GM23248 (cell line): ENCODE measurements around the genes MAN2C1, PTPN9, RCN2 and TSPAN3.

DNA sequence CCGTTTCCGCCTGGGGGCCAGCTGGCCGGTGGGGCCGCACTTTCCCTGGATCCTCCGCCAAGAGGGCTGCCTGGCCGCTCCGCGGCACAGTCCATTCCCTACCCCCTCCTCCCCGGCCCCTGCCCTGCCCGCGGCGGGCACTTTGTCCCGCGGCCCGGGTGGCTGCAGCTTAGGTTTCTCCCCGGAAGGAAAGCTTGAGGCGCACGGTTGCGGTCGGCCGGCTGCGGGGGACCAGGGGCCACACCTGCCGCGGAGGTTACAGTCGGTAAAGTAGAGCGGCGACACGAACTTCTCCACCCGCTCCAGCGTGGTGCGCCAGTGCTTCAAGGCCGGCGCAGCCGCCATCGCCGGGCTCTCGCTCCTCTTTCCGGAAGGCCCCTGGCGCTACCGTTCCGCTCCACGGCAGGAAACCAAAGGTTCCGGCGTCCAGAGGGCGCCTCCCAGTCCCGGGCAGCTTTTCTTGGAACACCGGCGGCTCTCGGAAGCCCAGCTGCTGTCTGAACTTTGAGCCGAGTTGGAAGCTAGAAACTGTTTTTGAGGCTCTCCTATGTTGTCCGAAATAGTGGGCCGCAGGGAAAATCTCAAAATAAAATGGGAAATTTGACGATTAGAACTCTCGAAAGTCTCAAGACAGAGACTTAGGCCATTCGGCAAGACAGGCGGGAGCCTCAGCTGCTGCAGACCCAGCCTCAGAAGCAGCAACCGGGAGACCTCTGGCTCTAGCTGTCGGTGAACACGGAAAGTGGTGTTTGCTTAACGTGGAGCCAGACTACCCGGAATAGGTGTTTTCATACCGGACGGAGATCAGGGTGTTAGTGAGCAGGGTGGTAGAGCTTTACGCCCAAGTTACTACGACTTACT lies at the start of gene MAN2C1:
Gene MAN2C1 (minus strand): TSS at position 369 of the 861 bp plus-strand sequence.
- RAMPAGE, long total RNA: no peak

DNA sequence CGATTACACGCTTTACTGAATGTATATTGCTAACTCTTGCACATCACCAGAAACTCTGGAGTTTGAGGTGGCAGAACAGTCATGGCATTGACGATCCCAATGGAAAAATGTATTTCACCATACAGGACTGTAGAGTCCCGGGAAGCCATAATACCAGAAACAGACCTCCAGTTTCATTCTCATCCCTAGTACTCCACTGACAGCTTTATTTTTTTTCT lies 602 bp upstream of the MAN2C1 start:
- RAMPAGE, long total RNA: no peak

DNA sequence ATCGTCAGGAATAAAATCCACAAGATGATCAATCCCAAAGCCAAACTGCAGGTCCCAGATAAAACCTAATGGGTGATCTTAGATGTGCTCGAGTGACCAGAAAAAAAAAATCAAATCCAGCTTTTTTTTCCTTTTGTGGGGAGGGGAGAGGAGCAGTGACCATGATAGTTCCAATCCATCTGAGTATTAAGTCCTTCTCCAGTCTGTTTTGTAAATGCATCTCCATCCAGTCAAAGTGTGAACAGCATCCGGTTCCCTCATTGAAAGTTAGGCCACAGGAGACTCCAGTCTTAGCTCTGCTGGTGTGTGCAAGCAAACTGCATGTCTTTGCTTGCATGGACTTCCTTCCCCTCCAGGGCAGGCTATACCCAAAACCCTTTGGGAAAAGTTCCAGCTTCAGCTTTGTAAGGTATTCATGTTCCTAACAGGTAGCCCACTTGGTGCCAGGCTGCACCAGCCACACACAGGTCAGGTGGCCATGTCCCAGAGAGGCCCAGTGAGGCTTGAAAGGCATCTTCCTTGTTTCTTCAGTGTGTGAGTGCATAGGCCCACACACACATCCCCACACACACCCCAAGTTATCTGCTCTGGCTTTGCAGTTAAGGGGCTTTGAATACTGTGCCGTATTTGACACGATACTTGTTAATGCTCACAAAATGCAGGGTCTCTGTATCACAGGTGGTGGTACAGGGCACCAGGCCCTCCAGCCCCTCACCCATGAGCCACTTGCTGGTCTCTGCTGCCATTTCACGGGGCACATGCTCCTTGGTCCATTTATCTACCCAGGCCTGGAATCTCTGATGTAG lies 3.2 kb upstream of the MAN2C1 start:
- RAMPAGE, long total RNA: no peak

DNA sequence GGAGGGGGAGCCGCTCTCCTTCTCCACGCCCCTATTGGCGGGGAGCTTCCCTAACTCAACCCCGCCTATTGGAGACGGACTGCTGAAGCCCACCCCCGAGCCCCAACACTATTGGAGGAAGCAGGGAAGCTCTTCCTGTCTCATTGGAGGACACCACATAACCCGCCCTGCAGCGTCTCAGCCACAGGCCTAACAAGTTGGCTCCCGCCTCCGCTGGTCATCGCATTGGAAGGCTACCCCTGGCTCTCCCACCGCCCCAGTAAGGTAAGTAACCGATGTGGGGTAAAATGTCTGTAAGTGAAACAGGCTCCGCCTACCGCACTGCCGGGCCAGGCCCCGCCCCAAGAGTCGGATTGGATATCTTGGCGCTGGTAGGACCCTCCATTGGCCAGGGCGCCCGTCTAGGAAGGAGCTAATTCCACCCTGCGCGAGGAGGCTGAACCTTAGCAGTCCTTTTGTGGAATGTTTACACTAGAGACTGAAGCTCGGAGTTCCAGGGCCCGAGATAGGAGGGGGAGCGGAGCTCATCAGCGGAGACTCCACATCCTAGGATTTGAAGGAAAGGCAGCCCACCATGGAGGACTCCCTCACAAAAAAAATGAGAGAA lies 459 bp upstream of the SIN3A start:
- RAMPAGE, long total RNA: no peak

- RAMPAGE, long total RNA: no peak
Observed at GRCh38 chr15:75452455-75452867, 971 bp upstream of the SIN3A start.

- RAMPAGE, long total RNA: no peak
Observed at GRCh38 chr15:75452868-75453806, 1.6 kb upstream of the SIN3A start.

GRCh38 chr15:75456540-75457131 lies 5.1 kb upstream of the SIN3A start:
- RAMPAGE, long total RNA: no peak

DNA sequence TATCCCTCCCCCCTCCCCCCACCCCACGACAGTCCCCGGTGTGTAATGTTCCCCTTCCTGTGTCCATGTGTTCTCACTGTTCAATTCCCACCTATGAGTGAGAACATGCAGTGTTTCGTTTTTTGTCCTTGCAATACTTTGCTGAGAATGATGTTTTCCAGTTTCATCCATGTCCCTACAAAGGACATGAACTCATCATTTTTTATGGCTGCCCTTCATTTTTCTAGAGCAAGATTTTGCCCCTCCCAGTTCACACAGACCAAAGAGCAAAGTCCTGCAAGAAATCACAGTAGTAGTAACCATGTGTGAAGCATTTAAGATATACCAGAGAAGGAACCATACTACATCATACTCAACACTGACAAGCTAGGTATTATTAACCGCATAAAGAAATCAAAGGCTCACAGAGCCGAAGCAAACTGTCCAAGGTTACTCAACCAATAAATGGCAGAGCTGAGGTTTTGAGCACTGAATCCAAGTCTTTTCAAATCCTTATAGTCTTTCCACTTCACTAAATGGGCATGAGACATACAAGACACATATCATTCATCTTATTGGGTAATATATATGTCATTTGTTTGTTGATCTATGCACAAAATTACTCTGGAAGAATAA lies 36.0 kb downstream of the PTPN9 start:
- RAMPAGE, long total RNA: no peak

- RAMPAGE, long total RNA: no peak
Observed at GRCh38 chr15:75578335-75579162, 566 bp downstream of the PTPN9 start.

DNA sequence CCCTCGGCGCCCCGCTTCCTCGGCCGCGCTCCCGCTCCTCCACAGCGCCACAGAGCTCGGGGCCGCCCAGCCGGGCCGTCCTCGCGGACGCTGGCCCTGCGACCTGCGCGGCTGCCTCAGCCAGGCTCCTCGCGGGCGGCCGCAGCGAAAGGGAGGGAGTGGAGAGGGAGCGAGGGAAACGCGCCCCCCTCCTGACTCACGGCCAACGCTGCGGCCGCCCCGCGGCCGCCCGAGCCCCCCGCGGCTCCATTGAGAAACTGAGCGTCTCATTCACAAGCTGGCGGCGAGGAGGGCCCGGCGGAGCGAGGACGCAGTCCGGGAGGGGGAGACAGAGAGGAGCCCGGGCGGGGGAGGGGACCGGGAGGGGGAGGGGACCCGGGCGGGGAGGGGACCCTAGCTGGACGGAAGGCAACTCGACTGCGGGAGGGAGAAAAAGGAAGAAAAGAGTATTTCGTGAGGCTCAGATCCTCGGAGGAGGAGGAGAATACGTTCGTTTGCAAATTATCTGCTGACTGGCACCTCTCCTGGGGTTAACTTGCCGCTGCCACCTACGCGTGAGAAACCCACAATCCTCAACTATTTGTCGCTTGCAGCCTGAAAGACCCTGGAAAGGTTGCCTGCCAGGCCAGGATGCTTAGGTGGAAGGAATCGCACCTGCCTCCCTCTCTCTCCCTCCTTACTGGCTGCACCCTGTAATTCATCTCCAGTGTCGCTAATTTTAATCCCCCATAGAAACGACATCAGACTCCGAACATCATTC lies at the start of gene PTPN9:
Gene PTPN9 (minus strand): TSS at position 153 of the 760 bp plus-strand sequence.
- RAMPAGE, long total RNA: no peak

DNA sequence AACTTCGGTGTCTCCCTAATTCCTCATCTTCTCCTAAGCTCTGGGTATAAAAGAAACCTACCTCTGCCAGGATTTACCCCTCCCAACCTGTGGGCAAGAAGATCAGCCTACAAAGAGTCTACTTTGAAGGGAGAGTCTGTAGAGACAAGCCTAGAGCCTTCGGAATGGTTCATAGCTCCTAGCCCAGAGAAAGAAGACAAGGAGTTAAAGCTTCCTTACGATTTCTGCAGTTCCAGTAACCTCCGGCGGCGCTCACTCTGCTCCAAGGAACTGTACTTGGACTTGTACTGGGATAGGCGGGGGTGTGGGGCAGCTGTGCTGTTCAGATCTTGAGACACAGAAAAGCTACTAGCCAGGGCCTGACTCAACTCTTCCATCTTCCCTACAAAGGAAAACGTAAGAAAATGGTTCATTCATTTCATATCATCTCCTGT lies 4.8 kb downstream of the SNUPN start:
- RAMPAGE, long total RNA: no peak

DNA sequence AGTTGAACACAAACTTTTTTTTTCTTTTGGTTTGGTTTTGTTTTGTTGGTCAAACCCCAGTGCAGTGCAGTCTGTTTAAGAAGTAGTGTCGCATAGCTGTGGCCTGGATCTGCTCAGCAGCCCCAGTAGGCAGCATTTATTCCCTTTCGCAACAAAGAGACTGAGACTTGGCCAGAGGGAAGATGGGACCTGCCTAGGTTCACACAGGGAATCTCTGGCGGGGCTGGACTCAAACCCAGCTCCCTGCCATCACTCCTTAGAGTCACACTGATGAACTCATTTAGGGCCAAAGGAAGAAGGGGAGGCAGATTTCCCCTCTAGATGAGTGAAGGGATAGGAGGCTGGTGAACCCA lies 13.8 kb downstream of the SNX33 start:
- RAMPAGE, long total RNA: no peak

GRCh38 chr15:75775259-75775813 lies 51.5 kb downstream of the ODF3L1 start:
- RAMPAGE, long total RNA: no peak

DNA sequence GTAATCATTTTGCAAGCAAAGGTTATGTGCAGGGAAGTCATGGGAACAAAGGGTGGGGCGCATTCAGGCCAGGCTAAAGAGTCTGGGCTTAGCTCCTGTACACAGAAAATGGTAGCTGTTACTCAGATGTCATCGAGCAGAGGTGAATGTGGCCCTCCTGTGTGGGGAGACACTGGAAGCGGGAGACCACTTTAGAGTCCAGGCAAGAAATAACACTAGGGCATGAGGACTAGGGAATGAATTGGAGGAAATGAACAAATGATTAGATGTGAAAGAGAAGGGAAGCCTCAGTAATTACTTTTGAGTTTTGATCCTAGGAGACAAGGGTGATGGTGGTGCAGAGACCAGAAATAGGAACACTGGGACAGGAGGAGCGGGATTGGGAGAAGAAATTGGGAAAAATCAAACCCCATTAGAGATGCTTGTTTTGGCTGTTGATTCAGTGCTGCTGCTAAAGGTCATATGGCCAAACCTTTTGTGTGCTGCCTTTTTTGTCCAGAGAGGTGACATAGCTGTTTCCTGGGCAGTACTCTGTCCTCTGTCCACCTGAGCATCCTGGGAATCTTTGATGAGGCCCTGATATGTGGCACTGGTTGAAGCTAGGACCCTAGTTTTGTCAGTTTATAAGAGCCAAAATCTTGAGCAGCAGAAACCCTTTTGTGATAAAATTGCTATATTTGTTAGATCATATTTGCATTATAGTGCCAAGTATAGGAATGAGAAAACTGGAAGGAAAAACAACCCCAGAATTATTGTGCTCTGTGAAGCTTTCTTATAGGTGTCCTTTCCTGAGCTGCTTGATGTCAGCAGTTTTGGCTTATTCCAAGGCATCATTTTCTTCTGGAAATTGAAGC lies 19.1 kb downstream of the FBXO22 start:
- RAMPAGE, long total RNA: no peak

DNA sequence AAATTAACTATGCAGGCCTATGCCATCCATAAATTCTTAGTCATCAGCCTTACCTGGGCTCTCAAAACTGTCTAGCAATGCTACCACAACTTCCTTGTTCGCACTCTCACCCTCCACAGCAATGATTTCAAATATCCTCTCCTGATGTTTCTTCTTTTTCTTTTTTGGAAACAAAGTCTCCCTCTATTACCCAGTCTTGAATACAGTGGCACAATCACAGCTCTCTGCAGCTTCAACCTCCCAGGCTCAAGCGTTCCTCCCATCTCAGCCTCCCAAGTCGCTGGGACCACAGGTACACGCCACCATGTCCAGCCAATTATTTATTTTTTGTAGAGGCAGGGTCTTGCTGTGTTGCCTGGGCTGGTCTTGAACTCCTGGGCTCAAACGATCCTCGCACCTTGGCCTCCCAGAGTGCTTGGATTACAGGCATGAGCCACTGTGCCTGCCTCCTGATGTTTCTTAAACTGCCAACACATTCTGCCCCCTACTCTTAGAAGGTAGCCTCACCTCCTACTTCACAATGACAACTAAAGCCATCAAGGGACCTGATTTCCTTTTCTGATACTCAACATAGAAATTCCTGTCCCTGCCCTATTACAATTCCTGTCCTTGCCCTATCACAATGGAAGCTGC lies 12.0 kb downstream of the ETFA start:
- RAMPAGE, long total RNA: no peak

DNA sequence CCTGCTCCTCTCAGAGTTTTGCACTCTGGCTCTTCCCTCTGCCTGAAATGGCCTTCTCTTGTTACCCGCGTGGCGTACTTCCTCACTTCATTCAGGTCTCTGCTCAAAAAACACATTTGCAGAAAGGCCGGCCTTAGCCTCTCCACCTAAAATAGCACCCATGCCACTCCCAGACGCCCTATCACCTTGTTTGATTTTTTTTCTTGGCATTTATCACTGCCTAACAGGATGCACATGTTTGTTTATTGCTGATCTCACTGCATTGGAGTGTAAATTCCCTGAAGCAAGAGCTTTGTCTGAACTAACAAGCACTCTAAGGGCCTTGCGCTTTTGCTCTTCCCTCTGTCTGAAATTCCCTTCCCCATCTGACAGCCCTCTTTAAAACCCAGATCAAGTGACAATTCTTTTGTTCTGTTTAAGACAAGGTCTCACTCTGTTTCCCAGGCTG lies 1.5 kb upstream of the ETFA start:
- RAMPAGE, long total RNA: no peak

- RAMPAGE, long total RNA: no peak
Observed at GRCh38 chr15:76902489-76902872, 2.7 kb downstream of the SCAPER start.

DNA sequence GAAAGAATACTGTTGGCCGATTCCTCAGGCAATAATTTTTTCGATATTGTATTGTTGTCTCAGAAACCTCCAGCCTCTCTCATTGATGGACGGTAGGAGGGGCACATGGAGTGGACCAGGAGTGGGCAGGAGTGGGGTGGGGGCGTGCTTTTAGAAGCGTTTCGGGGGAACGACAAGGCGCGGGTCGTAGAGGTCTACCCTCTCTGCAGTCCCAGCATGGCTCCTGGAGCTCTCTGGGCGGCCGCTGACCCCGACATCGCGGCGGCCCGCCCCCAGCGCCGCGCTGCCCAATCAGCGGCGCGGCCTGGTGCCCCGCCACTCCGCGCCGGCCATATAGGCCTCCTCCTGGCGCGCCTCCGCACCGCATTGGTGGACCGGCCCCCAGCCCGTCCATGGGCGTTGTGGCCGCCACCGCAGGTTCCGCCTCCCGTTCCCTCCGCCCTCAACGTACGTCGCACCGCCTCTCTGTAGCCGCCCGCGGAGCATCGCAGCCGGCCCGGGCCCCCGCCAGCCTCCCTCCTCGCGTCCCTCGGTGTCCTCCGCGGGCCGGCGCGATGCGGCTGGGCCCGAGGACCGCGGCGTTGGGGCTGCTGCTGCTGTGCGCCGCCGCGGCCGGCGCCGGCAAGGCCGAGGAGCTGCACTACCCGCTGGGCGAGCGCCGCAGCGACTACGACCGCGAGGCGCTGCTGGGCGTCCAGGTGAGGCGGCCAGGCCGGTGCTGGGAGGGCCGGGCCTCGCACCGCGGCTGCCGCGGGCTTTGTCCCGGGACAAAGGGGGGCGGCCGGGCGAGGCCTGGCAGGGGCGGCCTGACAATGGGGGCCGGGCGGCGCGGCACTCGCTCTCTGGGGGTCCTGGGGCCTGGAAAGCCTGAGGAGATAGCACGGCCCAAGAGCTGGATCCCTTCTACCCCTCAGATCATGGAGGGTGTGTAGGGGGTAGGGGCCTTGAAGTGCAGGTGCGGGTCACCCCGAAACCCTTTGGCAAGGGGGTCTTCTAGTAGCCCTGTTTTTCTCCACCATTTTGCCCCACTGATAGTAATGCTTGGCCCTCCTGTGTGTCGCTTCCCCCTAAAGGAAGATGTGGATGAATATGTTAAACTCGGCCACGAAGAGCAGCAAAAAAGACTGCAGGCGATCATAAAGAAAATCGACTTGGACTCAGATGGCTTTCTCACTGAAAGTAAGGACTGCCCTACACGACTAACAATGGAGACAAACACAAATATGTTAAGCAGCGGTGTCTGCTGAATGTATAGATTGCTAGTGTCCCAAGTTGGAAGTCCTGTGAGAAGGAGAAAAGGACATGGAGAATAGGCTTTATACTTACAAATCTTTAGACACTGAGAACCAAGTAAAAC lies at the start of gene RCN2:
Gene RCN2 (plus strand): TSS at position 462 of the 1,357 bp plus-strand sequence.
- RAMPAGE, long total RNA: no peak

GRCh38 chr15:76998678-76999169 lies 3.8 kb downstream of the PSTPIP1 start:
- RAMPAGE, long total RNA: no peak

GRCh38 chr15:77070206-77071423 lies at the start of gene TSPAN3:
TSS of gene TSPAN3 (minus strand) at chr15:77071109.
- RAMPAGE, long total RNA: no peak